Omental fat pad (tissue), 4 donors: ENCODE measurements around a stretch of chr9.

GRCh38 chr9:96603362-96604471 is 15.9 kb downstream of the CDC14B start:
- PRO-cap, result no peak
- RAMPAGE, long total RNA, 4 experiments, result no peak in any of the 4 experiments

GRCh38 chr9:96618240-96619029 is 1.2 kb downstream of the CDC14B start:
- PRO-cap, result unidirectional peak, plus-strand start at chr9:96618885
- RAMPAGE, long total RNA, 4 experiments, result no peak in any of the 4 experiments

DNA sequence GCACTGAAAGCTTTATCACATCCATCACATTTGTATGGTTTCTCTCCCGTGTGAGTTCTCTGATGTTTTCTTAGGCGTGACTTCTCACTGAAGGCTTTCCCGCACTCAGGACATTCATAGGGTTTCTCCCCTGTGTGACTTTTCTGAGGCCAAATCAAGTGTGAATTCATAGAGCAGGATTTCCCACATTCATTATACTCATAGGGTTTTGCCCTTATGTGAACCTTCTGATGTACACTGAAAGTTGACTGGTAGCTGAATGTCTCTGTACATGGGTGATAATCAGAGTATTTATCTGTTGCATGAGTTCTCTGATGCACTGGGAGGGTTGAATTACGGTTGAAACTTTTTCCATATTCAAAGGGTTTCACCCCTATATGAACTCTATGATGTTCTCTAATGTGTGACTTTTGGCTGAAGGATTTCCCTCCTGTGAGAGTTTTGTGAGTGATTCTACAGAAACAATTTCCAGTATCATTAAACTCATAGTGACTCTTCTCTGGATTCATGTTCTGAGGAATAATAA is 35.5 kb downstream of the ZNF782 start:
- PRO-cap, result no peak
- RAMPAGE, long total RNA, 4 experiments, result no peak in any of the 4 experiments

DNA sequence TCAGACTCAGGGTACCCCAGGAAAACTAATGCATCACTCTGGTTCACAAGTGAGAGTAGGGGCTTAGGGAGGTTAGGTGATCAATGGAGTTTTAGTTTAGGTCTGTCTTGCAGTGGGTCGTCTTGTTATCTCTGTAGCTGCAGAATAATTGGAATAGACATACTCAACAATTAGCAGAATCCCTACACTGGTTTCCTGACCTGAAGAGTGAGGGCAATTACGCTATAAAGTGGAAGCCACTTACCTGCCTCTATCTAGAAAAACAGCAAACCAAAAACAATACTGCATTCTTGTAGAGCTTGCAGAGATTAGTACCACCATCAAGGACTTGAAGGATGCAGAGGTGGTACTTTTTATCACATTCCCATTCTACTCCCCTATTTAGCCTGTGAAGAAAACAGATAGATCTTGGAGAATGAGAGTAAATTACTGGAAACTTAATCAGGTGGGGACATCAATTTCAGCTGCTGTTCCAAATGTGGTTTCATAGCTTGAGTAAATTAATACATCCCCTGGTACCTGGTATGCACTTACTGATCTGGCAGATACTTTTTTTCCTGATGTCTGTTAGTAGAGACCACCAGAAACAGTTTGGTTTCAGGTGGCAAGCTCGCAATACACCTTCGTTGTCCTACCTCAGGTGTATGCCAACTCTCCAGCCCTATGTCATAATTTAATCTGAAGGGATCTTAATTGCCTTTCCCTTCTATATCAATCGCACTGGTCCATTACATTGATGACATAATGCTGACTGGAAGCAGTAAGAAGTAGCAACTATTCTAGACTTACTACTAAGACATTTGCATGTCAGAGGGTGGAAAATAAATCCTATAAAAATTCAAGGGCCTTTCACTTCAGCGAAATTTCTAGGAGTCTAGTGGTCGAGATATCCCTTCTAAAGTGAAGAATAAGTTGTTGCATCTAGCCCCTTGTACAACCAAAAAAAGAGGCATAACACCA is 32.7 kb upstream of the NUTM2G start:
- PRO-cap, result no peak
- RAMPAGE, long total RNA, 4 experiments, result no peak in any of the 4 experiments

DNA sequence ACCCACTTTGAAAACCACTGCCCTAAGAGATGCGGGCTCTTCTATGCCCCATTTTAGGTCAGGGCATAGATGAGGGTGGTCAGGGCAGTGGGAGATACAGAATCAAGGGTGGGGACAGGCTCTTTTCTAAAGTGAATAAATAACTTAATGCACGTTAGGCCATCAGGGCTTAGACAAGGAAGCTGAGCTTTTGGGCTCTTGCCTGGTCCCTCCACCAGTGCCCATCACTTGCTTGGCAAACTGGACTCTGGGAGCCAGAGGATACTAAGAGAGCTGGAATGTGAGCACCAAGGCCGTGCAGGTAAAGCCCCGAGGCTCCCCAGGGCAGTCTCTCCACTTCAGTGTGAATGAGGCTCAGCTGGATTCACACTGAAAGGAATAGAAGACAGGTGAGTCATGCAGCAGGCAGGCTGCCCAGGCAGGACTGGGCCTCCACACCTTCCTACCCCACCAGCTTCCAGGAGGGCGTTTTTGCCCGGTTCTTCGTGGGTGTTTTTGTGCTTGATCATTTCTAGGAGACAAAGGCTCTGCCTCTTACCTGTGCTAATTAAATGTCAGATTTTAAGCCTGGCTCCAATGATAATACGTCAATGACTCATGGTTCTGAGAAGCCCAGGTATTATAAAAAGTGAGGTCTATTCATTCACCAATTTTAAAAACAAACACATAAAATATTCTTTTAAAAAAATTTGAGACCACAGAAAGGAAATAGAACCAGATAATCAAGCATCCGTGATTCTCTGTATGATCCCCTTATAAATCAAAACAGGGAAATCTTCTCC is 7.3 kb upstream of the CTSV start:
- PRO-cap, result no peak
- RAMPAGE, long total RNA, 4 experiments, result no peak in any of the 4 experiments

GRCh38 chr9:97222086-97222958 is 85.1 kb upstream of the CCDC180 start:
- PRO-cap, result no peak
- RAMPAGE, long total RNA, 4 experiments, result no peak in any of the 4 experiments

- PRO-cap, result no peak
- RAMPAGE, long total RNA, 4 experiments, result no peak in any of the 4 experiments
These were observed 1.3 kb upstream of the TMOD1 start for GRCh38 chr9:97500241-97500583.

GRCh38 chr9:97500897-97501341 is 547 bp upstream of the TMOD1 start:
- PRO-cap, result no peak
- RAMPAGE, long total RNA, 4 experiments, result no peak in any of the 4 experiments

DNA sequence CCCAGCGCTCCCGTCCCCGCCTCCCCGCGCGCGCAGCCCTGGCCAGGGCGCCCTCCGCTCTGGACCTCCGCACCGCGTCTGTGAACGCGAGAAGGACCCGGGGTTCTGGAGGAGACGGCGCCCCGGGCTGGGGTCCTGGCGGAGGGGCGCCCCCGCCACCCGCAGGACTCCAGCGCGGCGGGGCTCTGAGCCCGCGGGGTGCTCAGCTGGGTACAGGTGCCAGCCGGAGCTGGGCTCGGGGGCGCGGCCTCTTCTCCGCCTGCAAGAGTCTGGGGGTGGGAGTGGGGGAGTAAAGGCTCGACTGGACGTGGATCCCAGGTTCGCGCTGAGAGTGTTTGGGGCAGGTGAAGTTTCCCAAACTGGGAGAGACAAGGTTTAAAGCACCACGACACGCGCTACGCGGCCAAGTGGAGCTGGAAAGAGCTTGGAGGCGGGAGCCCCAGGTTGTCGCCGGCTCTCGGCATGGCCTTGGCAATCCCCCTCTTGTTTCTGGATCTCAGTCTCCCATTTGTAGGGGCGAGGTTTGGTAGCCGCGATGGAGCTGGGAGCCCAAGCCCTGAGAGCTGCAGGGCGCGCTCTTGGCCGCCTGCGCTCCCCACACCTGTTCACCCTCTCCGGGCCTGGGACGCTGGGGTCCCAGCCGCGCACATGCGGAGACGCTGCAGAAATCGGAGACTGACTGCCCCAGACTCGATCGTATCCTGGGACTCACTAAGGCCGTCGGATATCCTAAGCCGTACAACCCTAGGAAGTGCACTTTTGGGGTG is 719 bp downstream of the TMOD1 start:
- PRO-cap, result no peak
- RAMPAGE, long total RNA, 4 experiments, result no peak in any of the 4 experiments

DNA sequence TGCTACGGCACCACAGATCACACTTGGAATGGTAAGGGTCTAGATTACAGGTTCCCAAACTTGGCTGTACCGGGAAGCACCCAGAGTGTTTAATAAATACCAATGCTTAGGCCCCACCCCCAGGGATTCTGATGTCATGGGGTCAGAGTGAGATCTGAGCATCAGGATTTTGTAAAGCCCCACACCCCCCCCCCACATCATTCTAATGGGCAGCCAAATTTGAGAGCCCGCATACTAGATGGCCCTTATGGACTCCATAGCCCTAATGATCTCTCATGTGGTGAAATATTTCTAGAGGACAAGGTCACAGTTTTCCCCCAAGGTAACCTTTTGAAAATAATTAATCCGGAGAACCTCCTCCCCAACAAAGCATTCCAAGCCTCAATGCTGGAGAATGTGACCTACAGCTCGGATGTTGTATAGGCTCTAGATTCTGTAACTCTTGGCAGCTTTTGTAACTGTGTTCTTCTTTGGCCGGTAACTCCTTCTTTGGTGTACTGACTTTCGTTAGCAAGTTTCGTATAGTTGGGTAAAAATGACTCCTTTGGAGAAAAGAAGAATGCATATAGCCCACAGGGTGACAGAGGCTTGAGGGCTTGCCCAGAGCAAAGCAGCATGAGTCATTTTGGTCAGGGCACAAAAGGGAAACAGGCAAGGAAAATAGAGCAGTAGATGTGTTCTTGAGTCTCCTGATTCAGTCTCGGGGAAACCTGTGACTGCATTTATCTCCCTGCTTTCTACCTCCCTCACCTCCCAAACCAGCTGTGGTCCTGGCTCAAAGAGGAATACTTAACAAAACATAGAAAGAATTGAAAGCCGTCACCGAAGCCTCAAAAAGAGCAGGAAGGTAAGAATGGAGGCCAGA is 6.4 kb upstream of the XPA start:
- PRO-cap, result no peak
- RAMPAGE, long total RNA, 4 experiments, result no peak in any of the 4 experiments

DNA sequence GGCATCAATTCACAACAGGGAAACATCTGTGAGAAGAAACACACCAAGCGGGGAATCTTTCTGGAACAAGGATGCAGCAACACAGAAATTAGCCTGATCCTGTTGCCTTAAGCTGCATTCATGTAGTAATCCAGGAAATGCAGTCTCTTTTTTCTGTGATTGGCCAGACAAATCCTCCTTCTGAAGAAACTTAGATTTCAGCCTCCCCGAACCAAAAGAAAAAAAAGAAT is 7.2 kb upstream of the XPA start:
- PRO-cap, result no peak
- RAMPAGE, long total RNA, 4 experiments, result no peak in any of the 4 experiments

DNA sequence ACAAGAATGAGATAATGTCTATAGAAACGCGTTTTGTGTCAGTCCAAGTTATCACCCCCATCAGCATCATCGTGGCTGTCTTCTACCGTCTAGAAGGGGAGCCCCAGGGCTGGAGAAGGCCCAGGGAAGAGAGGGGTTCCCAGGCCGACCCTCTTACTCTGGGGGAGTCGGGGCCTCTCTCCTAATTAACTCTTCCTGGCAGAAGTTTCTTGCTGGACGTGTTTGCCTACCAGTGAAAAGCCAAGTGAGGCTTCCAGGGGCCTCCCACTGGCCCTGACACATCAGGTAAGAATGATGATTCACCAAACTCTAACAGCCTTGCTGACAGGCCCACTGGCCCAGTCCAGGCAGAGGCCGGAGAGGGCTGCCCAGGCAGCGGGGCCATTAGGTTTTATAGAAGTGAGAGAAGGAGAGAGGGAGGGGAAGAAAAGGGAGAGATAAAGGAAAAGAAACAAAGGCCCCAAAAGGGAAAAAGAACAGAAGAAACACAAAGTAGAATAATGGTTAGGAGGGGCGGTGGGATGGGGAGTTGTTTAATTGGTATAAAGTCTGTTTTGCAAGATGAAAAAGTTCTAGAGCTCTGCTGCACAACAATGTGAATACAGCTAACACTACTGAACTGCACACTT is 50.8 kb upstream of the FOXE1 start:
- PRO-cap, result no peak
- RAMPAGE, long total RNA, 4 experiments, result no peak in any of the 4 experiments

- PRO-cap, result no peak
- RAMPAGE, long total RNA, 4 experiments, result no peak in any of the 4 experiments
These were observed 23.8 kb downstream of the FOXE1 start for GRCh38 chr9:97876720-97877339.

- PRO-cap, result no peak
- RAMPAGE, long total RNA, 4 experiments, result no peak in any of the 4 experiments
These were observed 17.1 kb downstream of the TRMO start for GRCh38 chr9:97905232-97905568.

- PRO-cap, result no peak
- RAMPAGE, long total RNA, 4 experiments, result no peak in any of the 4 experiments
These were observed 18.8 kb downstream of the NANS start for GRCh38 chr9:98075224-98075812.

DNA sequence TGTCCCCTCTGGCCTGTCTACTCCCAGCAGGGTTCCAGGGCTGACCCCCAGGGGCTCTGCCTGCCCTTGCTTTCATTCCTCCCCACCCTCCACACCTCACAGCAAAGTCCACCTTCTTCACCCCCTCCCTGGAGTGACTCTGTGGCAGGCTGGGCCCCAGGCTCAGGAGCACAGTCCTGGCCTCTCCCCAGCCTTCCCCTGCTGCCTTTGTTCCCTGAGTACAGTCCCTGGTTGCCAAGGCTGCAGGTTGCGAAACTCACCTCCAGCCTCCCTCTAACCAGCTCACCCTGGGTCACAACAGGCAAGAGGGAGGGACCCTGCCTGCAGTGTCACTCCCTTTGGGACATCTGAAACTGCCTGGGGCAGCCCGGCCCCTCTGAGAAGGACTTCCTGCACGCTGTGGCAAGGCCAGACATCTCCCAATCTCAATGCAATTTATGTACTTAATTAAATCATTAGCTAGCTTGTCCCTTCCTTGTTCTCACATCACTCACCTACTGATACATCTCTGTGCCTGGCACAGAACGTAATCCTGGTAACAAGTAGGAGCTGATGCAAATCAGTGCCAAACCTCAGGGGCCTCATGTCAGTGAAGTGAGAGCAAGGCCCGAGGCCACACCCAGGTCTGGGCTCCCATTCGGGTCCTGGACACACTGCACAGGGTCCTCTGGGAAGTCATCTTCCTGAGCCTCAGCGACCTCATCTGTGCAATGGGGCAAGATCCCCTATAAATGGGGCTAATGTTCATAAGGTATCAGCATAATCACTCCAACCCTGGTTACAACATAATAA is 27.3 kb upstream of the TRIM14 start:
- PRO-cap, result no peak
- RAMPAGE, long total RNA, 4 experiments, result no peak in any of the 4 experiments

GRCh38 chr9:98225127-98225766 is 30.2 kb downstream of the TBC1D2 start:
- PRO-cap, result no peak
- RAMPAGE, long total RNA, 4 experiments, result no peak in any of the 4 experiments

GRCh38 chr9:98243733-98244303 is 11.6 kb downstream of the TBC1D2 start:
- PRO-cap, result no peak
- RAMPAGE, long total RNA, 4 experiments, result no peak in any of the 4 experiments

DNA sequence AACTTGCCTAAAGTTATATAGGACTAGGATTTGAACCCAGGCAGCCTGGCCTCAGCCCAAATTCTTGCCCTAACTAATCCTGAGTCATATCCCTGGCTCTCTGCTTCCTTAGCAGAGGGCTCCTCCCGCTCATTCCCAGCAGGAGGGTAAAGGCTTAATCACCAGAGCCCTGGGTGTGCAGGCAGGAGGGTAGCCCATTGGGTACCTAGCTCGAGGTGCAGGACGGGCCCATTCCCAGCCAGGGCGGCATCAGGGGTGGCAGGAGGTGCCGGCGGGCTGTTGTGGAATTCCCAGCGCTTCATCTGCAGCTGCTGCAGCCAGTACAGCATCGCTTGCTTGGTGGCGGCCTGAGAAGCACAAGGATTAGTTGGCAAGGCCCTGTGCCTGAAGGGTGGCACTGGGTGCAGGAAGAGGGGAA is 3.9 kb downstream of the TBC1D2 start:
- PRO-cap, result no peak
- RAMPAGE, long total RNA, 4 experiments, result no peak in any of the 4 experiments

DNA sequence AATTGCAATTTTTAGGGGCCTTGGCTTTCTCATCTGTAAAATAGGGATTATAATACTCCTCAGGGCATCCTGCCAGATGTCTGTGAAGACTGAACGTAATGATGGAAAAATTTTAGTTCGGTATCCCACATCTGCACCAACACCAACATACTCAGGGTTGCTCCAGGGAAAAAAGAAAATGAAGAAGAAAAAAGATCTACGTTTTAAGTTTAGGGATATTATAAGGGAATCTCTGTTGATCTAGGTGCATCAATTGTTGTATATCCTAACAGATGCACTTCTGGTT is 8.1 kb upstream of the TBC1D2 start:
- PRO-cap, result no peak
- RAMPAGE, long total RNA, 4 experiments, result no peak in any of the 4 experiments